Choroid plexus epithelial cell (primary cell): ENCODE results near the gene SLC9A1.

DNA sequence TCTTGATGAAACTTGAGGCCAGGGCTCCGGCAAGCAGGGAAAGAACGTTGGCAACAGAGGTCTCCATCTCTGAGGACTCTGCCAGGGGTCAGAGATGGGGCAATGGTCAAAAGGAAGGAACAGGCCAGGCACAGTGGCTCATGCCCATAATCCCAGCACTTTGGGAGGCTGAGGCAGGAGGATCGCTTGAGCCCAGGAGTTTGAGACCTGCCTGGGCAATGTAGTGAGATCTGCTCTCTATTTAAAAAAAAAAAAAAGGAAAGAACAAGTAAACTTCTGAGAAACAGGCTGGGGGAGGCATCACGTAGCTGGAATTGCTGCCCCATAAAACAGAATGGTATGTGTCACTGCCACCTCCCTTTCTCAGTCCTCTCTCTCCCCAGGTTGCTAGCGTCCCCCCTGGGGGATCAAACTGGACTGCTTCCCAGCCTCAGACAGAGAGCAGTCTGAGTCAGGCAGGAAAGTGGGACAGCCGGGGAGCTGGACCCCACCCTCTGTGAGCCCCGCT, 1.3 kb upstream of the SFN start:
- RRBS = no CpG with 5 or more reads among the region's 7 CpGs

GRCh38 chr1:26911559-26912371, 2.0 kb downstream of the NR0B2 start:
- RRBS = no CpG with 5 or more reads among the region's 8 CpGs

DNA sequence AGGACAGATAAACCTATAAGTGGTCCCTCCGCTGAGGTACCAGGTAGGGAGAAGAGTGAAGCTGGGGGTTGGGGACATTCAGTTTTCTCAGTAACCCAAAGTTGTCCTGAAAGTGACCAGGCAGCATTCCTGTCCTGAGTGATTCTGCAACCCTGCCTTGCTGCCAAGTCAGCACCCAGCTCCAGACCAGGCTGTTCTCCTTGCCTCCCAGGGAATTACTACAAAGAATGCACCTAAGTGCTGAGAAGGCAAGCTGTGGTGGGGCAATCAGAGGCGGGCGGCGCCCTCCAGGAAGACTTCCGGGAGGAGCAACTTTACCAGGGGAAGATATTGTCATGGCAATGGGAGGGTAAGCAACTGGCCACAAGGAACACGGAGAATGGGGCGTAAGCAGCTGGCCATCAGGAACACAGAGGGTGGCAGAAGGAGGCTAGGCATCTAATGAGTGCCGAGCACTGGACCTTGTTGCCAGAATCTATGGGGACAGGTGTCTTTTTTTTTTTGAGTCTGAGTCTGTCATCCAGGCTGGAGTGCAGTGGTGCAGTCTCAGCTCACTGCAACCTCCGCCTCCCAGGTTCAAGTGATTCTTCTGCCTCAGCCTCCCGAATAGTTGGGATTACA, 4.4 kb downstream of the TENT5B start:
- RRBS = no CpG with 5 or more reads among the region's 10 CpGs

DNA sequence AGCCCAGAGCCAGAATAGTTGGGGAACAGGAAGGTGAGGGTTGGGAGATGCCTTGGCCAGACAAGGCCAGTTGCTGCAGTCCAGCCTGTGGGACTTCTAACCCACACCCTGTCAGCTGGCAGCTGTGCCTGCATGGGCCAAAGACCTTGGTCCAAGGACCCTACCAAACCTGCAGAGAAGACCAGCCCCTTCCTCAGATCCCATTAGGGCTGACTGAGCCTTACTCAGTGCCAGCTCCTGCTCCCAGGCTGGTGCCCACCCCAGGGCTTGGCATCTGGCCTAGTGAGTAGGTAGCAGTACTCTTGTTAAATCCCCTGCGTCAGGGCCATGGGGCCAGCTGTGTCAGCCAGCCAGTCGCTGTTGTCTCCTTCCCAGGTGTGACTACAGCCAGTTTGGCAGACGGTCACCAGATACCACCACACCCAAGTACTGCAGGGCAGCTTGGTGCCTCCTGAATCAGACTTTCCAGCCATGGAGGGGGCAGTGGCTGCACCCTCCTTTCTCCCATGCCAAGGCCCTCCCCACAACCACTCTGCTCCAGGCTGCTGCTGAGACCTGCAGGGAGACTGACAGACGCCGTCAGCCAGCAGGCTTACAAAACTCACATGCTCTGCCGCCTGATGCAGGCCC, 3.1 kb downstream of the TENT5B start:
- RRBS = no CpG with 5 or more reads among the region's 6 CpGs

- RRBS = 4% methylated on average over 10 of the region's 32 CpGs
Measured at GRCh38 chr1:27012277-27012658, 382 bp downstream of the TENT5B start.

GRCh38 chr1:27033346-27033773, 20.7 kb upstream of the TENT5B start:
- RRBS = no CpG with 5 or more reads among the region's 3 CpGs

DNA sequence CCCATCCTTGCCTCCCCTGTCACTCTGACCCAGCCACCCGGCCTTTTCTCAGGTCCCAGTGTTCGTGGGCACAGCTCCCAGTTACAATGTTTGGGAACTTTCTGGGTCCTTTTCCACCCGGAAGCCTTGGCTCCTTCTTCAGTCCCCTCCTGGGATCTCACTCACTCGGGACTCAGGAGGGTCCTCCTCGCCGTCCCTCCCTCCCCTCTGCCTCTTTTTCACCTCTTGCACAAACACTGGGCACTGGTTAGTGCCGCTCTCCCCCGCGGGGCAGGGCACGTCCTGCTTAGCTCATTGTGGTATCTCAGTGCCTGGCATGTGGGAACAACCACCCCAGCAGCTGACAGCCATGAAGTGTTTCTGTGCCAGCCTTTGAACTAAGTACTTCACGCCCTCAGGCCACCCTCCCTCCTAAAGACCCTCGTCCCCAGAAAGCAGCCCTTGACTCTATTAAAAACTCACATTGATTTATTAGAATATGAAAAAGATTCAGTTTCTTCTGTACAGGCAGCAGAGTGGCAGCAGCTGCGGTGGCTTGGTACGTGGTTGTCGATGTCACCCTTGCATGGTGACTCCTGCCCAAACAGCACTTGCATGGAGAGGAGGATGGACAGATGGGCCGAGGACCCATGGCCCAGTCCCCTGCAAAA, 56.4 kb downstream of the SLC9A1 start:
- RRBS = 74% methylated on average over 3 of the region's 16 CpGs

- RRBS = no CpG with 5 or more reads among the region's 8 CpGs
Measured at GRCh38 chr1:27111498-27112546, 43.1 kb downstream of the SLC9A1 start.

DNA sequence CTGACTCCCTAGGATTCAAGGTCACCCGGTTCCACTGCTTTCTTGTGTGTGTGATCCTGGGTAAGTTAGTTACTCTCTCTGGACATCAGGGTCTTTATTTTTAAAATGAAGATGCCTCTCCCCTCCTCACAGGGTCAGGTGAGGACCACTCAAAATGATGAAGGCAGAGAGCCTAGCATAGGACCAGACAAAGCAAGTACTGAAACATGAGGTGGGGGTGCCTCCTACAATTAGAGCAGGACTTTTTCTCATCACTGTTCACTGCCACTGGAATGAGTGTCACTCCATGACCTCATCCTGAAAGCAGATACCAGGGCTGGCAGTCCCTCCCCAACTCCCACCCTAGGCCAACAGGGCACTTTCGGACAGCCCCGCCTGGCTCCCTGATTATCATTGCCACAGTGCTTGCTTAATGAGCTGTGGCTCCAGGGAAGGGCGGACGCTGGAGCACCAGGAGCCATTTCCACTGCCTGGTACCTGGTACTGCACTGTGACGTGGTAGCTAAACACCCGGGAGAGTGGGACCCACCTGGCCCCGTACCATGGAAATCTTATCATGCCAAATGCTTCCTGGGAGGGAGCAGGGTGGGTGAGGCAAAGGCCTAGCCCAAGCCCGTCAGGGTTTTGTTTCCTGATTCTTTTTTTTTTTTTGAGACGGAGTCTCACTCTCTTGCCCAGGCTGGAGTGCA, 22.3 kb downstream of the SLC9A1 start:
- RRBS = no CpG with 5 or more reads among the region's 10 CpGs

GRCh38 chr1:27154686-27155665, at the start of gene SLC9A1:
Gene SLC9A1 (minus strand): TSS chr1:27155125.
- RRBS = 3% methylated on average over 6 of the region's 54 CpGs

DNA sequence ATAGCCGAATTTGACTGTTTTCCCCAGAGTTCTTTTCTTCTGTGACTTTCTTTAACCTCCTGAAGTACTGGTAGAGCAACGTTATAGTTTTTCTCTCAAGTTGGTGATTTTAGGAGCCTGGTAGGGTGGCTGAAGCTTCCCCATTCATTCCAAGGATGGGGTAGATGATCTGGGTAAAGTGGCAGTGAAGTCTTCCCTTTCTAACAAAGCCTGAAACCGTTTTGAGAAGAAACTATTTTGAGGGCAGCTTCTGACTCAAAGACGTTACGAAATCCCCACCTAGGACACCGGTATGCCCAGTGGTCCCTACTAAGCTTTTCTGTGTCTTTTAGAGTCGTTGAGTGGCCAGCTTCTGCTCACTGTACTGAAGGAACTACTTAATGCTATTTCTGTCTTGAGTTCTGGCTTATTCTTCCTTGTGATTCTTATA, 1.3 kb downstream of the WDTC1 start:
- RRBS = no CpG with 5 or more reads among the region's 7 CpGs

DNA sequence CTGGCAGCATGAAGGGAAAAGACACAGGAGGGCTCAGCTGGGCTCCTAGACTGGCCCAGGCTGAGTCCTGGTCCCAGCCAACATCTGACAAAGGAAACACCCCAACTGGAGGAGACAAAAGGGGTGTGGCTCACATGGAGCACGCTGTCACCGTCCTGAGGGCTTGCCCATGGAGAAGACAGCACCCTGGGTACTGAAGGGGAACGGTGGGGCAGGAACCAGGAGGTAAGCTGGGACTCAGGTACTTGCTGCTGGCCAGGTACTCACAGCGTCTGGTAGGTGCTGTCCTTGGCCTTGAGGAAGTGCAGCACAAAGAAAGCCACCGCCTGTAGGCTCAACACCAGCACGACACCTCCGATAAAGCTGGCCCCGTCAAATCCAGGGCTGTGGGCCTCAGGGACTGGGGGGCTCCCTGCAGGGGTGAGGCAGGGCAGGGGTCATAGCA, 3.3 kb downstream of the CD164L2 start:
- RRBS = no CpG with 5 or more reads among the region's 8 CpGs

DNA sequence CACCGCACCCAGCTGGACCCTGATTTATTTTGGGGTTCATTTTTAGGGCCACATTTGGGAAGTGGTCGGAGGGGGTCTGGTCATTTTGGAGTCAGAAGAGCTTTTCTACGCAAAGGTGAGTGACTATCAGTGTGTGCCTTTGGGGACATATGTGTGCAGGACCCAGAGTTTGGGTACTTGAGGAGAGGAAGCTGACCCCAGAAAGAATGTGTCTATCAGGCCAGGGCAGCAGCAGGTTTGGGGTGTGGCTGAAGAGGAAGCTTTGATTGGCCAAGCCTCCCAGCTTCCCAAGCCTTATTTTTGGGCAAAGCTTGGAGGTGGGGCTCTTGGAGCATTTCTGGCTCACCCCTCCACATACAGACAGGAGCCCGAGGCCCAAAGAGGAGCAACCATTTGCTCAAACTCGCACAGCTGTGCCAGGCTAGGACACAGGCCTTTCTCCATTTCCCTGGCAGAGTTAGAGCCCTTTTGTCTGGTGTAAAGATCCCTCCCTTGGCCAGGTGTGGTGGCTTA, 4.7 kb downstream of the GPR3 start:
- RRBS = no CpG with 5 or more reads among the region's 5 CpGs

DNA sequence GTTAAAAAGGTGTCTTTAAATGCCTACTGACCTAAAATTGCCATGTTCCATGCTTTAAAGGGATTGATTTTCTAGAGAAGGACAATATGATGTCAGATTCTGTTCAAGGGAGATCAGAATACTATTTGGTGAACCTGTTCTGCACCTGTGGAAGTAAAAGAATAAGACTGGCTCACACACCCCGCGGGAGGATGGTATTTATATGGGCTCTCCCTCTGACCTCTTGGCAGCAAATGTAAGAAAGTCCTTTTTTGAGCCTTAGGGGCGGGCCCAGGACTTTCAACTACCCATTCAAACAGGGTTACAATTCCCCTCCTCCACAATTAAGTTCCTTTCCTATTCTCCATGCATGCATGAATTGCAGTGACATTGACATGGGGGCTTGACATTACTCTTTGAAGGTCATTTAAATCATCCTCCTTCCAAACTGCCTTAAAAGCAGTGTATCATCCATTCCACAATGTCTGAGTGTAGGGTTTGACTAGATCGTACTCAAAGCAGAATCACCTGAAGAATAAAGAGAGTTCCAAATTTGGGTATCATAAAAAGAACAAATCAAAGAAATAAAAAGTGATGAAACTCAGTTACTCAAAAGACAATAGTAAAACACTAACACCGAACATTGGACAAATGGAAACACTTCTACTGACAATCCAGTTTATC, 42.0 kb downstream of the WASF2 start:
- RRBS = no CpG with 5 or more reads among the region's 5 CpGs

DNA sequence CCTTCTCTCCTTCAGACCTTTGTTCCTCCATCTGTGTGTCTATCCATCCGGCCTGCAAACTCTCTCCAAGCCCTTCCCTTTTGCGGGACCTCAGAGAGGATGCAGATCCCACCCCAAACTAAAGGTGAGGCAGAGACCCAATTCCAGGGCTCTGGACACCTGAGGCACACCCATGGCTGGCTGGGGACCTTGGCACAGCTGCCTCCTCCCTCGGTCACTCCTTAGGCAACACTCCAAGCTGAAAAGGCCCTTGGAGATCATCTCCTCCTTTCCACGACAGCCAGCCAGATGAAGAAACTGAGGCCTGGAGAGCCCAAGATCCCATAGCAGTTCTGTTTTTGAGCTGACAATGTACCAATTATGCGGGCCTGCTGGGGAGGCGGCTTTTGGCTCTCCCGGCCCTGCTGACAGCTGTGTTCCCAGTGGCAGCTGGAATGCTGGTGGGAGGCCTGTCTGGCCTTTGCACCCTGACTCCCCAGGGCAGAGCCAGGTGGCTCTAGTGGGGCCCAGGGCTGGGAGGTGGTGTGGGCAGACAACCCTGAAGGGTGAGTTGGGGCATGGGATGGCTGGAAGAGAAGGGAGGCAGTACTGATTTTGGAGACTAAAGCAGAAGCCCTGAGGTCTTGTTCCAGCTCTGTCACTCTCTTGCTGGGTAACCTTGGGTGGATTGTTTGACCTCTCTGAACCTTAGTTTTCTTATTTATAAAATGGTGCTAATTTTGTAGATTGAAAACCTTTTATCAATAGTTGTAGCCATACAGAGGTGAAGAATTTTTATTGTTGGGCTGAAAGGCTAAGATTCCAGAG, 30.7 kb upstream of the WASF2 start:
- RRBS = no CpG with 5 or more reads among the region's 7 CpGs

DNA sequence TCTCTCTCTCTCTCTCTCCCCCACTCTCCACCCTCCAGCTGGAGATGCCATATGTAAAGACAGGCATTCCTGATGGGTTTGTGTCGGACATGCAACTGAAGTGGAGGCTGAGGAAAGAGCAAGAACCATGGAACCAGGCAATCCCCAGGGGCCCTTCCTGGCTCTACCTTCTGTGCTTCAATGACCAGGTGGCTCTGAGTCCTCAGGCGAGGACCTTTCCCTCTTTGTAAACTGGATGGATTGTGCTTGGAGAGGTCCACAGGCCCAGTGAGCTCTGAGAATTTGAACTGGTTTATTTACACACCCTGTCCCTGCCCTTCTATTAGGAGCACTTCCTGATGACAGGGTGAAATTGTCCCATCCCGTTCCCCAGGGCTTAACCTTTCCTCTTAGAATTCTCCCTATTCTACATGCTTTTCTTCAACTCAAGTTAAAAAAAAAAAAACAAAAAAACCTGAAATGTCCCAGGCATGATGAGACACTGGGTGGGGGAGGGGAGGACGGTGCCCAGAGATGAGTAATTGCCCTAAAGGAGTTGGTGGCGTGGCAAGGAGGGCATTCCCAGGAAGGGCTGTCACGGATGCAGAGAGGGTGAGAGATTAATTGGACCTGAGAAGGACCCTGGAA, 50.1 kb upstream of the WASF2 start:
- RRBS = no CpG with 5 or more reads among the region's 6 CpGs

DNA sequence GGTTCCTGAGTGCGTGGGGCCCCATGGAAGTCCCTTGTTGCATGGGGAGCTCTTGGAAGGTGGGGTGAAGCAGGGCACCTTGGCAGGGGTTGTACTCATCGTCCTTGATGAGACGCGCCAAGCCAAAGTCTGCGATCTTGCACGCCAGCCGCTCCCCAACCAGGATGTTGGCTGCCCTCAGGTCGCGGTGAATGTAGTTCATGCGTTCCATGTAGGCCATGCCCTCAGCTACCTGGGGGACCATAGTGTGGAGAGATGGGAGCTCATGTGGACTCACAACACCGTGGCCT, 10.4 kb upstream of the AHDC1 start:
- RRBS = no CpG with 5 or more reads among the region's 11 CpGs

DNA sequence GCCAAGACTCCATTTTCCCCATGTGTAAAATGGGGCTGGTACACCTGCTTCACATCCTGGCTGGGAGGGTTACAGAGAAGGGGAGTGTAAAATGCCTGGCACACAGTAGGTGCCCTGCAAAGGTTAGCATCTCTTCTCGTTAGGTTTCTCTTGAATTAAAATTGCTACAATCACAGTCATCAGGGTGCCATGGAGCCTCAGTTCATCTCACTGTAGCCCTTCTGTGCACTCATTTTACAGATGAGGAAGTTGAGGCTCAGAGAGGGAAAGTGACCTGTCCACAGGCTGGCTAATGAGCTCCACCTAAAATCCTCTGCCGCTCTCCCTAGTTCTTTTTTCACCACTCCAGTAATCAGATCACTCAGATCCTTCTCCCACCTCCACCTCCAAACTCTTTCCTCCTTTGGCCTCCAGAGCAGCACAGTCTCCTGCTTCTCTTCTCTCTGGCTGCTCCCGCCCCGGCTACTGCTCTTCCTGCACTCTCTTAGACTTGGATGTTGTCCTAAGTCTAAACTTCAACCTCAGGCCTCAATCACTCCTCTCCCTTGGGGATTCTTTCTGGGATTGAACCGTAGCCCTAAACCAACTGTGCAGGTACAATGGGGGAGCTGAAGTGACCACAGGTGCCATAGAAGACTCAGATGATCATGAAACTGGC, 13.6 kb upstream of the AHDC1 start:
- RRBS = no CpG with 5 or more reads among the region's 5 CpGs

DNA sequence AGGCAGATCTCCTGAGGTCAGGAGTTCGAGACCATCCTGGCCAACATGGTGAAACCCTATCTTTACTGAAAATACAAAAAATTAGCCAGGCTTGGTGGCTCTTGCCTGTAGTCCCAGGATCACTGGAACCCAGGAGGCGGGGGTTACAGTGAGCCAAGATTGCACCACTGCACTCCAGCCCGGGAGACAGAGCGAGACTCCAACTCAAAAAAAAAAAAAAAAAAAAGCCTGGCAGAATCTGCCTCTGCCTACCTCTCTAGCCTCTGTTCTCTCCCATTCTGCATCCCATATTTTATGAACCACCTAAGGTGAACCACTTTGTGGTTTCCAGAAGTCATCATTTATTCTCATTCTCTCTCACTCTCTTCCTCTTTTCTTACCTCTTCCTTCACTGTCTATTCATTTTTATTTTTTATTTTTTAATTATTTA, 12.9 kb downstream of the FGR start:
- RRBS = no CpG with 5 or more reads among the region's 4 CpGs

DNA sequence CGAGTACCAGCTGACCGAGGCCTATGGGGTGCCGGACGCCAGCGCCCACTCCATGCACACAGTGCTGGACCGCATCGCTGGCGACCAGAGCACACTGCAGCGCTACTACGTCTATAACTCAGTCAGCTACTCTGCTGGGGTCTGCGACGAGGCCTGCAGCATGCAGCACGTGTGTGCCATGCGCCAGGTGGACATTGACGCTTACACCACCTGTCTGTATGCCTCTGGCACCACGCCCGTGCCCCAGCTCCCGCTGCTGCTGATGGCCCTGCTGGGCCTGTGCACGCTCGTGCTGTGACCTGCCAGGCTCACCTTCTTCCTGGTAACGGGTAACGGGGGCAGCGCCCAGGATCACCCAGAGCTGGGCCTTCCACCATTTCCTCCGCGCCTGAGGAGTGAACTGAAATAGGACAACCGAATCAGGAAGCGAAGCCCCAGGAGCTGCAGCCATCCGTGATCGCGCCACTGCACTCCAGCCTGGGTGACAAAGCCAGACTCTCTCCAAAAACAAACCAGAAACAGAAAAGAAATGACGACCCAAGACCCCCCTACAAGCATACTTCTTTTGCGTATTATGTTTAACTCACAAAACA, 1.1 kb upstream of the XKR8 start:
- RRBS = no CpG with 5 or more reads among the region's 32 CpGs